Mesenchymal stem cell of the bone marrow (primary cell): ENCODE data around the genes NBPF3, USP48, LDLRAD2 and CELA3B.

- CAGE, long polyA plus RNA: no peak
These were observed 52.7 kb downstream of the ECE1 start for GRCh38 chr1:21237571-21238040.

- CAGE, long polyA plus RNA: no peak
These were observed 15.4 kb downstream of the ECE1 start for GRCh38 chr1:21274907-21275249.

- CAGE, long polyA plus RNA: no peak
These were observed 4.2 kb upstream of the ECE1 start for GRCh38 chr1:21294247-21295044.

- CAGE, long polyA plus RNA: no peak
These were observed 32.4 kb upstream of the ECE1 start for GRCh38 chr1:21322675-21323026.

DNA sequence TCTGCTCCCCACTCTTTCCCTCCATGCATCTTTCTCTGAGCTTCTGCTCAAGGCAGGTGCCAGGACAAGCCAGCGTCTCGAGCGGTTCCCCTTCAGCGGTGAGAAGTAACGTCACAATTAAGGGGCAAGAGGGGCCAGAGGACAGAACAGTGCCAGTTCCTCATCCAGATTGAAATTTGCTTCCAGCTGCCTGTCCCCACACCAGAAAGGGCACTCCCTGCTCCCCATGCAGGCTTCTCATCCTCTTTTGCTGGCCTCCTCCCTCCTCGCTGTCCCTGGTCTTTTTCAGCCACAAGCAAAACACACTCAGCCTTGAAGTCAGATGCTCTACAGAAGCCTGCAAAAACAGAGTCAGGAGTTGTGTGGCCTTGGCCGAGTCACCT is 35.0 kb upstream of the ECE1 start:
- CAGE, long polyA plus RNA: no peak

DNA sequence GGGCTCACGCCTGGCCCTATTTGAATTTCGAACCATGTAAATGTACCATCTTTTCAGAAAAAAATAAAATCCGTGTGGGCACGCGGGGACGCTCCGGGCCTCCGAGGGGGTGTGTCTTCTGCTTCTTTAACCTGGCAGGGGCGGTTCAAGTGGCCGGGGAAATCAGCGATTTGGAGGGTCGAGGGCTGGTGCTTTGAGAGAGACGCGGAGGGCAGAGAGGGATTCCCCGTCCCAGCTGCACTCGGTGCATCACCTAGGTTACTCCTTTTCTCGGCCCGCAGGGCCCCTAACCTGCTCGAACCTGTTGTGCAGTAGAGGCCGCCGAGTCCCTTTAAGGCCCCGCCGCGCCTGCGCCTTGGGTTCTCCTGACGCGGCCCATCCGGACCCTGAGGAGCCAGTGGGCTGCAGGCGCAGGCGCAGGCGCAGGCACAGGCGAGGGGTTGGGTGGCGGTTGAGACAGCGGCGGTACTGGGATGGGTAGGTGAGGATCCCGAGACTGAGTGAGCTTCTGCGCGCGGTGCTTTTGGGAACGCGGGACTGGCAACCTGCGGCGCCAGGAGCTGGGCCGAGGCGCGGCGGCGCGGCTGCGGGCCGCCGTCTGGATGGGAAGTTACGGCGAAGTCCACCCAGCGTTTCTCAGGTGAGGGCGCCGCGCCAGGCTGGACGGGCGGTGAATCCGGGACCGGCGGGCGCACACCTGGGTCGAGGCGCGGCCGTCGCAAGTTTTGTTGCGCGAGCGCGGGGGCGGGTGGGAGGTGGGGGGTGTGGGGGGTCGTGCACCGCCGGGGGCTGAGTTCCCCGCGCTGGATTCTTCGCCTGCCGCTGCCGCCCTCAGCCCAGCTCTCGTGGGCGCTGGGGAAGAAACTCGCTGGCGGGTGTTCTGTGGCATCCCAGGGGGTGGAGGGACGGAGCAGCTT is at the start of gene NBPF3:
Gene NBPF3 (plus strand): TSS at position 429 of the 917 bp plus-strand sequence.
- CAGE, long polyA plus RNA: no peak

DNA sequence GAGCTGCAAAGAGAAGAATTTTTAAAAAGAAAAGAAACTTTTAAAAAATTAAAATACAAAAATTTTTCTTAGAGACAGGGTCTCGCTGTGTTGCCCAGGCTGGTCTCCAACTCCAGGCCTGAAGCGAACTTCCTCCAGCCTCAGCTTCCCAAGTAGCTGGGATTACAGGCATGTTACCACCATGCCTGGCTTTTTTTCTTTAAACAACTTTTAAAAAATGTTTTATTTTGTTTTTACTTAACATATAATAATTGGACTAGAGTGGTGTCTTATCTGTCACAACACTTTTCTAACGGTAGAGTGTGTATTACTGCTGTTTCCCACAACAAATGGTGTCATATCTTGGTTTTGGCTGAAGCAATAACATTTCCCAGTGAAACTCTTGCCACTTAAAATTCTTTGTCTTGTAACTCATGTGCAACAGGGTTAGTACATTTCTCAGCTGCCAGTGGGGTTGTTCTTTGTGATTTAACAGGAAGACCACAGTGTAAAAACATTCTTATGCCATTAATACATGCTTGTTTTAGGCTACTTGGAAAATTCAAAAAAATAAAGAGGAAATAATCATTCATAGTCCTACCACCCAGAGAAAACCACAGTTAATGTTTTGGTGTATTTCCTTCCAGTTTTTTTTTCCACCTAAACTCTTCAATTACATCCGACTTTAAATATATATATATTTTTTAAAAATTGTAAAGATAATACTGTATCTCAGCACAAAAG is 43.5 kb downstream of the ALPL start:
- CAGE, long polyA plus RNA: no peak

DNA sequence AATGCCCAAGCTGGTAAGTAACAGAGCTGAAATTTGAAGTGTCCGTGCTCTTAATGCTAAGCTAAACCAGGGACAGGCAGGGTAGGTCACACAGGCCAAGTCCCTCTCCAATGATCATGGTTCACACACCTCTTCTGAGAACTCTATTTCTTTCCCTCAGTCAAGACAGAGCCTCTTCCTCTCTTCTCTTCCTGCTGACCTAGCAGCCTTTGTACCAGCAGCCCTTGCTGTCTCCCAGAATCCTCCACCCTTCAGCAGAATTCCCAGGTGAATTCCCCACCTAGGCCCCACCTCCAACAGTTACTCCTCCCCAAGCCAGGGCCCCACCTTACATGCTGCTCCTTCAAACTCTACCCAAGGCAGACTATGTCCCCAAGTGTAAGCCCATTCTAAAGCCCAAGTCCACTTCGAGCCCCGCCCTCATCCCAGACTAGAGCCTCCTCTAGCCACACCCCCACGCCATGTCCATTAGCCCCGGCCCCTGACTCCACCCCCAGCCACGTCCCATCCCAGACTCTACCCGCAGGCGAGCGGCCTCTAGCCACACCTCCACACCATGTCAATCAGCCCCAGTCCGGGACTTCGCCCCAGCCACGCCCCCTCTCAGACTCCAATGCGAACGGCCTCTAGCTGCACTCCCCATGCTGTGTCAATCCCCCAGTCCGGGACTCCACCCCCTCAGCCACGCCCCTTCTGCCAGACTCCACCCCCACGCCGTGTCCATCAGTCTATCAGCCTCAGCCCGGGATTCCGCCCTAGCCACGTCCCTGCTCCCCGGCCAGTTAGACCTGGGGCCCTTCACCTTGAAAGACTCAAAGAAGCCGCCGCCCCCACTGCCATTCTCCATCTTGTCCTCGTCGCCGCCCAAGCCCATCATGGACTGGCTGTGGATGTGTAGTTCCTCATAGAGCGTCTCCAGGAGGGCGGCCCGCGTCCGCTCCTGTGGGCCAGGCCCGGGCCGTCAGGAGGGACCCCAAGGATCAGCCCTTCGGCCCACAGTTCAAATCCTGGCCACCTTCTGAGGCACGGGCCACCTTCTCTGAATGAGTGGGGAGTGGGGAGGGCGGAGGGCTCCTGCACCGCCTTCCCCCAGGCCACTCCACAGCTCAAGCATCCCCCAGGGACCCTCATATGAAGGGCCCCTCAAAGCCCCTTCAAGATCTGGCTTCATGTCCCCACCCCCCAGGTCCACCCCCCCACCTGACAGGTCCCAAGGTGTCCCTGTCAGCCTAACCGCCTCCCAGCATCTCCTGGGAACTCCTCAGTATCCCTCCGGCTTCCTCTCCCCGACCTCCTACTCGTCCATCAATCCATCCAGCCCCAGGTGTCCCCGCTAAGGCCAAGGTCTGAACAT is 61.3 kb downstream of the RAP1GAP start:
- CAGE, long polyA plus RNA: no peak

DNA sequence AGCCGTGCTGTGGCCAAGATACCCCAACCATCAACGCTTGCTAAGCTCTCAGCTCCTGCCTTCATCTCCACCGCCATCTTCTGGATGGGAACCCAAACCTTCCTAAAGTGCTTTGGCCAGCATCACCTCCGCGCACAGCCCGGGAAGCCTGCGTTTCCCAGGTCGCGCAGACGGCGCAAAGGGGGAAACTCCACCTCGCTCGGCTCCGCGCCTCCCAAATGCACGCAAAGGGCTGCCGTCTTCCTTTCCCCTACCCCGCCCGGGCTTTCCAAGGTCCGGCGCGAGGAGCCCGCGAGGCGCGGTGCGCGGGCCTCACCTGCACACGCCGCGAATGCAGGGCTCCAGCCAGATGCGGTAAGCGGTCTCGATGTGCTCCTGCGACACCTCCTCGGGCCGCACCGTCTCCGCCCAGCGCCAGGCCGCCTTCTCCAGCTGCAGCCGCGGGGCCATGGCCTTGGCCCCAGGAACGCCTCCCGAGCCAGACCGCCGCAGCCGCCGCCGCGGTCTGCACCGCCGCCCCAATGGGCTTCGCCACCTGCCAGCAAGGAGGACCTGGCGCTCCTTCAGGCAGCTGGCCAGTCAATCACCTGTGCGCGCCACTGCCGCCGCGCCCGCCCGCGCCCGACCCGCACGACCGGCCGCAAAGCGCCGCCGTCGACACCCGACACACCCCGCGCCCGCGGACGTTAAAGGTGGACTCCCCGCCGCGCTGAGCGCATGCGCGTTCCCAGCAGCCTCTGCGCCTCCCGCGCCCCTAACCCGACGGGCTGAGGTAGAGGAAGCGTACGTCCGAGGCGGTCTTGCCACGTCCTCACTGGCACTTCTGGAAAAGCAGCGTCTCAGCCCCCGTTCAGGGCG is at the start of gene USP48:
Gene USP48 (minus strand): TSS at position 642 of the 858 bp plus-strand sequence.
- CAGE, long polyA plus RNA: no peak

DNA sequence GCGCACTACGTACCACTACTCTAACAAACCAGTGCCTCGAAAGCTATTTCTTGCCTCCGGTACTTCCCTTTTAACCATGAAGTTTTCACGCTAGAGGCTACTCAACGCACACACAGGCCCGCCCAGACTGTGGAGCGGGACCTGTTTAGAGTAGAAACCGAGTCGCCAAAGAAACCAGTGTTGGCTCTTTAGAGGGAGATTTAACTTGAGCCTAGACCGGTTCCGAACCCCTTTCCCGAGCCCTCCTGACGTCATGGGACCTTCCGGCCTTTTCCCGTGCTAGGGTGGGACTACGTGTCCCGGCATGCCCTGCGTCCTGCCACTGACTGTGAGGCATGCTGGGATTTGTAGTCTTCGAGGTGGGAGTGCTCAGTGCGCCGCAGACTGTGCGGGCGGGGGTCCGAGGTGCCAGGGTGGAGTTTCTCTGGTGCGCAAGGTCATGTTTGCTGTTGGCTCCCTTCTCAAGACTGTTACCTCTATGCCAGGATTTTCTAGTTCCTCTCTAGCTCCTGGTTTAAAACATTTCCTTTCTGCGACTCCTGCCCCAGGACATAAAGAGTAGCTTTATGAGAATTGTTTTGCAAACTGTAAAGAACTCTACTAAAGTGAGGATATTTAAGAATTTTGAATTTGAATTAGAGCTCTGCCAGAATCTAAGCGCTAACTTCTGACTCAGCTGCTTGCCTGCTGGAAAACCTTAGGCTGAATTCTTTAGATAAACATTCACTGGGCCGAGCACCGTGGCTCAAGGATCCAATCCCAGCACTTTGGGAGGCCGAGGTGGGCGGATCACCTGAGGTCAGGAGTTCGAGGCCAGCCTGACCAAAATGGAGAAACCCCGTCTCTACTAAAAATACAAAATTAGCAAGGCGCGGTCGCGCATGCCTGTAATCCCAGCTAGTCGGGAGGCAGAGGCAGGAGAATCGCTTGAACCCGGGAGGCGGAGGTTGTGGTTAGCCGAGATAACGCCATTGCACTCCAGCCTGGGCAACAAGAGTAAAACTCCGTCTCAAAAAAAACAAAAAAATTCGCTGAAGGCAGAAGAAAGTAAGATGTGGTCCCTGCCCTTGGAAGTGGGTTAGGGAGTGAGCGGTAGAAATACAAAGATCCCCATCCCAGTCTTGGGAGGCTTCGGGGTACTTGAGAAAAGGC is 793 bp upstream of the USP48 start:
- CAGE, long polyA plus RNA: no peak

DNA sequence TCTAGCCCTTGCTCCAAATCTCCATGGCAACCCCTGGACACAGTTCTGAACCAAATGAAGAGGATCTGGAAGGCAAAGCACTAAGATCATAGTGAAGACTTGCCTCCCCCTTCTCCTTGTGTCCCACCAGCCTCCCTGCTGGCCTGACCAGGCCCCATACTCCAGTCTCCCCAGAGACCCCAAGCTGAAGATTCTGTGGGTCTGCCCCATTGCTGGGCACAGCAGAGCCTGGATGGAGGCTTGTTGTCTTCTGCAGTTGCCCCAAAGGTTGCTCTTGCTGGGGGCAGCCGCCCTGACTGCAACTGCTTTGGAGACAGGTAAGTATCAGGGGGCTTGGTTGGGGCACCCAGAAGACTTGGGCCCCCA is at the start of gene LDLRAD2:
Gene LDLRAD2 (plus strand): TSS at position 46 of the 366 bp plus-strand sequence.
- CAGE, long polyA plus RNA: no peak

DNA sequence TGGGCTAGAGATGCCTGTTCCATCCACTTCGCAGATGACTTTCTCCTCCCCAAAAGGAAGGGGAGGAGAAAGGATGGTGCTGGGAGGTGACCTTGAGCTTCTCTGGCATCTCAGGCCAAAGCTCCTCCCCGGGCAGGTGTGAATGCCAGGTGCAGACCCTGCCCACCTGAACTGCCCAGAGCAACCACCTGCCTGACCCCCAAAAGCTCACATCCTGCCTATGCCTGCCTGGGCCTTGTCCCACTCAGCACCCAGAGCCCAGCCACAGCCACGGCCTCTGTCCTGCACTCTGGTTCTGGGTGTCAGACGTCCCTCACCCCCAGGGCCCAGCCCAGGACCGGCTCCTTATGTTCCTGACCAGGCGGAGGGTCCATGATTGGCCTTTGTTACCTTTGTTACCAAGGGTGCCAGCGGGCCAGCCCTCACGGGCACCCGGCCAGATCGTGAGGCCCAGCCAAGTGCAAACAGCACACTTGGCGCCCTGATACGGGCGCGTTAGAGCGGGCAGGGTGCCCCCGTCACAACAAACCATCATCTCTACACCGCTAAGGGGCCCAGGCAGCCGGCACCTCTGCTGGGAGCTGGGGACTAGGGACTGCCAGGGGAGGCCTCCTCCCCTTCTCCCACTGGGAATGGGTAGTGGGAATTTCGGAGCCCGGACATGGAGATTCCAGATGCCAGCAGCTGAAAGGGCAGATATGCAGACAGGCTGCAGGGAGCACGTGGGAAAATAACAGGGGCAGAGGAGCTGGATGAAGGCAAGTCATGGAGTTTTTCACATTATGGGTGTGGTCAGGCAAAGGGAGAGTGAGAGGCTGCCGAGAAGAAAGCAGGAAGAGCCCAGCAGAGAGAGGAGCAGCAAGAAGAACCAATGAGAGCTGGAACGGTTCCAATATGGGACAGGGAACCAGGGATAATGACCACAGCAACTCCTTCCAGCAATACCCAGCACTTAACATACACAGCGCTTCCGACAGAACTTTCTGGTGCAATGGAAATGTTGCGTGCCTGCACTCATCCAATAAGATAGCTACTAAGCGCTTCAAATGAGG is 22.1 kb downstream of the HSPG2 start:
- CAGE, long polyA plus RNA: no peak

DNA sequence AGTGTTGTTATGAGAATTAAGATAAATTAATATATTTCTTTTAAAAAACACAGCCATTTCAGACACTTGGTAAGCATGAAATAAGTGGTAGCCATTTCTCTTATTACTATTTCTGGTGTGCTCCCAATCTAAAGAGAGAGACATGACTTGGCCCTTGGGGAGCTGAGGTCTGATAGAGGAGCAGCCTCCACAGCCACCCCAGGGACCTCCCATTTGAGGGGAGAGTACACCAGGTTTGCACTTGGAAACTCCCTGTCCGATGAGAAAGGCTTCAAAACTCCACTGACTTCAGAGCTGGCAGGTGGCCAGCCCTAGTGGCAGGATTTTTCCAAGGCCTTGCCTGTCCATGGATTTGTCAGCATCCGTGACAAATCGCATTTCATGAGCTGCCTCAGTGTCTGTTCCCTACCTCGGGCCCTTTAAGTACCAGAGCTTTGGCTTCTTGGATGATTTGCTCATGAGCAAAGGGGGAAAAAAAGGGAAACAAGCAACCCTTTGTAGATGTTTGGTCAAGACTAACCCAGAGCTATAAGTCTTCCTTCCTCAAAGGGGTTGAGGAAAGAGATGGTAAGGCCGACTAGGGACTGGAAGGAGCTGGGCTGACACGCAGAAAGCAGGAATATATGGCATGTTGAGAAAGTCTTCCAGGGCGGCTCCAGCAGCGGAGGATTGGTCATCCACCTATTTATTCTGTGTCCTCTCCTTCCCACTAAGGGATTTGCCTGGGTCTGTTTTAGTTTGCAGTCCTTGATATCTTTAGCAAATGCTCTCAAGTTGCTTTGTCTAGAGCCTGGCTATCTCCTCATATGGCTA is 2.6 kb upstream of the HSPG2 start:
- CAGE, long polyA plus RNA: no peak

- CAGE, long polyA plus RNA: no peak
These were observed at the start of gene CELA3B for GRCh38 chr1:21976585-21977322. CELA3B (plus strand) TSS chr1:21977022.

DNA sequence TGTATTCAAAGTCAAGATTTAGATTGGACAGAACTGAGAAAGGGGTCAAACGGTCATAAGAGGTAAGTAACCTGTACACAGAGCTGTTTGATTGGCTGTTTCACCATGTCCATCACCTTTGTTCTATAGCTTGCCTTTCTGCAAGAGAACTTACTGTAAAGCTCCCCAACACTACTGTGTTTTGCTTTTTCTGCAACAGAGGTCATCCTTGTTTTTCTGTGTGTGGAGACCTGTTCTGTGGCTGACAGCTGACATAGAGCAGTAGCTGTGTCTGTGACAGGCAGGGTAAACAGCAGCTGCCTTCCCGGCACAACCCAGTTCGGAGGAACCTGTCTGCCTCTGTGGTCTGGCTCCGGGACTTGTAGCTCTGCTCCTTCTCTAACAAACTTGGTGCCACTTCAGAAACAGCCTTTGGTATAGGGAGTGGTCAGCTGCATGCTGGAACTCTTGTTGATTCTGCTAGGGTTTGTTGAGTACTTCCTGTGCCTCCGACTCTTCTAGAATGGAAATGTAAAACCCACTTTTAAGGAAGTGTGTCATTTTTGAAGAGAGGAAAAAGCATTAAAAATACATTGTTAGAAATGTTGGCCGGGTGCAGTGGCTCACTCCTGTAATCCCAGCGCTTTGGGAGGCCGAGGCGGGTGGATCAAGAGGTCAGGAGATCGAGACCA is 21.0 kb upstream of the CDC42 start:
- CAGE, long polyA plus RNA: no peak

- CAGE, long polyA plus RNA: no peak
These were observed 1.3 kb downstream of the CDC42 start for GRCh38 chr1:22053887-22054175.

- CAGE, long polyA plus RNA: no peak
These were observed 23.7 kb downstream of the CDC42 start for GRCh38 chr1:22076258-22076609.

- CAGE, long polyA plus RNA: no peak
These were observed 25.3 kb downstream of the CDC42 start for GRCh38 chr1:22077831-22078116.

DNA sequence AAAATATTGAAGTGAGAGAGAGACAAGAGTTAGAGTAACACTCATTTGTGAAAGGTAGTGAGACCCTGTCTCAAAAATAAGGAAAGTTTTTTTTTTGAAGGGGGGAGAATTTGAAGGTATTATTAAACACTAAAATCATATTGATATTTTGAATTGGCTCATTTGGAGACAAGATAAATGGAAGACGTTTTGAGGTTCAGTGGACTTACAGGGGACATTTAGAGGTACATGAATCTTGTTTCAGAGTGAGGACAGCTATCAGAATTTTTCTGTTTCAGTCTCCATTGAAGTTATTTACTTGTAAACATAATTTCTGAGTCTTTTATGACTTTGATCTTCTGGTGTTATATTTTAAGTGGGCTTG is 27.0 kb downstream of the CDC42 start:
- CAGE, long polyA plus RNA: no peak

GRCh38 chr1:22259852-22260117 is 116.9 kb upstream of the WNT4 start:
- CAGE, long polyA plus RNA: no peak